Metastatic Breast Carcinoma in the Ovary (tissue), 3 donors: Measurements from ENCODE around the genes SMIM38 and LTO1.

DNA sequence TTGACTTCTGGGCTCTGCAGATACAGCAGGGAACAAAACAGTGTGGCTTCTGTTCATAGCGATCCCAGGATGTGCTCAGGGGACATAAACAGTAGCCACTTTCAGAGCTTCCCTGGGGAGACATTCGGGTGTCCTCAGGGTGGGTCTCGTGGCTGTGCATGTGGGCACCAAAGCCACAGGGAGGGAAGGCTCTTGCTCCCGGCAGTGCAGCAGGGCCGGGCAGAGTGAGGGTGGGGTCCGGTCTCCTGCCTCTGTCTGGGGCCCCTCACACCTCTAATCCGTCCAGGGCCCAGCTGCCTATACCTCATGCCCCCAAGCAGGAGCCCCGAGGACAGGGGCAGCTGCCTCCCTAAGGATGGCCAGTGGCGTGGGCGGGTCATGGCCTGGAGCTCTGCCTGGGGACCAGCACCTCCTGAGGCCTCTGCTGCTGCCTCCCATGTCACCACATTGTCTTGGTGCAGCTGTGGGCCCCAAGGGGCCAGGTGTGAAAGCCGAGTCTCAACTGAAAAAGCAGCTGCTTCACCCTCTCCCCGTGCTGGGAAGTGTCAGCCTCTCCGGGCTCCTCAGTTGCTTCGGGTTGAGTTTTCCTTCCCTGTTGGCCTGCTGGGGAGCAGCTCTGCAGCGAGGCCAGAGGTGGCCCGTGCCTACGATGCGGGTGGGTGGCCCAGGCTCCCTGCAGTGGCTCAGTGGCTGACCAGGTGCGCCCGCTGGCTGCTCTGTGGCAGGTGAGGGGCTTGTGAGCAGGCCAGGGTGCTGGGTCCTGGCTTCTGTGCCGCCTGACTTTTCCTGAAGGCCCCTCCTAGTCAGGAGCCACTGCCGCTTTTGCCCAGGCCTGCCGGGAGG, 3.9 kb downstream of the TPCN2 start:
- PRO-cap, 3 experiments: no peak in any of the 3 experiments

- PRO-cap, 3 experiments: no peak in any of the 3 experiments
These were observed 26.0 kb downstream of the TPCN2 start for GRCh38 chr11:69074756-69075103.

GRCh38 chr11:69080323-69081099, 31.8 kb downstream of the TPCN2 start:
- PRO-cap, 3 experiments: no peak in any of the 3 experiments

- PRO-cap, 3 experiments: no peak in any of the 3 experiments
These were observed 45.1 kb downstream of the TPCN2 start for GRCh38 chr11:69093699-69094358.

DNA sequence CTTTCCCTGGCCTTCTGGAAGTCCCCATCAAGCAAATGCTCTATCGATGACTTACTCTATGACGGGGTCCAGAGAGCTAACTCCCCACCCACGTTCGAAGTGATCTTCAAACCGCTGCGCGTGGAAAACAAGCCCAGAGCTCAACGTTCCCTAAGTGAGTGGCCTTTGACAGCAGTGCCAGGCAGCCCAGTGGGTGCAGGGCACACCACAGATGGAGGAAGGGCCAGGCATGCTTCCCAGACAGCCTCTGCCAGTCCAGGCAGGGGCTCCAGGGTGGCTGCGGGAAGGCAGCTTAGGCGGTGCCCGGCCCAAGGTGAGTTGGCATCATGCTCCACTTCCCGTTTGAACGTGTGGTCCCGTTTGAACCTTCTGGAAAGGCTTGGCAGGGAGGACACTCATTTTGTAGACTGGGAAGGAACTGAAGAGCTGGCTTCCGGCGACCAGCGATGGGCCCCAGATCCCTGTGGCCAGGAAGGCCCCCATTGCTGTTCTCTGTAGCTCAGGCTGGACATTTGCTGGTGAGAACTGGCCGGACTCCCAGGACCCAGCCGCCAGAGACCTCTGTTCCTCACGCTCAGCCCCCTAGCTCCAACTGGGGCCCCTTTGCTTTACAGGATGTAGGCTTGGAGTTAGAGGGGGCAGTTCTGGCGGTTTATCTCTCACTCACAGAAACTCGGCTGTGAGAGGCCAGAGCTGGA, at the start of gene SMIM38:
Gene SMIM38 (plus strand): TSS at position 134 of the 698 bp plus-strand sequence.
- PRO-cap, 3 experiments: no peak in any of the 3 experiments

DNA sequence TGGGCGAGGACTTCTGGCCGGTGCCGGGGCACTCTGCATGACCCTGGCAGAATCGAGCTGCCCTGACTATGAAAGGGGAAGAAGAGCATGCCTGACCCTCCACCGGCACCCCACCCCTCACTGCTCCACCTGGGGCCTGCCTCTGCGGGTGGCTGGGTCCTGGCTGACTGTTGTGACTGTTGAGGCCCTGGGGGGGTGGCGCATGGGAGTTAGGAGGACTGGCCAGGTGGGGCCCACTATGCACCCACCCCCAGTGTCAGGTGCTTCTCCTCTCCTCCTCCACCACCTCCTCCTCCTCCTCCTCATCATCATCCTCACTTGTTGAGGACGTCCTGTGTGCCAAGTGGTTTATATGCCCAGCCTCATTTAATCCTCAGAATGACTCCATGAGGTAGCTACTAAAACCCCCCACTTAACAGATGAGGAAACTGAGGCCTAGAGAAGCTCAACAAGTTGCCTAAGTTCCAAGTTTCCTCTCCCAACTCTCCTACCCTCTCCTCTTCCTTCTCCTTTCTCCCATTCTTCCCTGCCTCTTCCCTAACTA, 2.2 kb downstream of the MYEOV start:
- PRO-cap, 3 experiments: no peak in any of the 3 experiments

DNA sequence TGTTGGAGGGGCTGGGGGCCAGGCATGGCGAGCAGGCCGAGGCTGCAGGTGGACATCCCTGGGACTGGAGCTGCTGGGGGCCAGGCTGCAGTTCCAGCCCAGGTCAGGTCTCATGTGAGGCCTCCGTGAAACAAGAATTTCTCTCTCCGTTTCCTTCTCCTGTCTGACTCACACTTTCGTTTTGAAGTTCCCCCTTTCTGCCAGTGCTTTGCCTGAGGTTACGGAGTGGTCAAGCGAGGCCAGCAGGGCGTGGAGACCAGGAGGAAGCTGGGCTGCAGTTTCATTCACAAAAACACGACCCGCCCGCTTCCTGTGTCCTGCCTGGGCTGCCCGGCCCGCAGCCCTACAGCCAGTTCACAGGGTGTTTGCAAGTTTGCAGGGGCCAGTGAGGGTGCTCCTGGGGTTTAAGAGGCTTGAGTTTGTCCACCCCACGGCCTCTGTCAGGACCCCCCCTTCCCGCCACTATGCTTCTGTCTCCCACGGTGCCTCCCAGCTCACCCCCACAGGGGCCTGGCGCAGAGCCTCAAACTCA, 4.6 kb downstream of the MYEOV start:
- PRO-cap, 3 experiments: peak in 3 of 3 experiments; most common plus-strand start position 283 of the sequence (in 1); most common minus-strand start position 116 of the sequence (in 3)

DNA sequence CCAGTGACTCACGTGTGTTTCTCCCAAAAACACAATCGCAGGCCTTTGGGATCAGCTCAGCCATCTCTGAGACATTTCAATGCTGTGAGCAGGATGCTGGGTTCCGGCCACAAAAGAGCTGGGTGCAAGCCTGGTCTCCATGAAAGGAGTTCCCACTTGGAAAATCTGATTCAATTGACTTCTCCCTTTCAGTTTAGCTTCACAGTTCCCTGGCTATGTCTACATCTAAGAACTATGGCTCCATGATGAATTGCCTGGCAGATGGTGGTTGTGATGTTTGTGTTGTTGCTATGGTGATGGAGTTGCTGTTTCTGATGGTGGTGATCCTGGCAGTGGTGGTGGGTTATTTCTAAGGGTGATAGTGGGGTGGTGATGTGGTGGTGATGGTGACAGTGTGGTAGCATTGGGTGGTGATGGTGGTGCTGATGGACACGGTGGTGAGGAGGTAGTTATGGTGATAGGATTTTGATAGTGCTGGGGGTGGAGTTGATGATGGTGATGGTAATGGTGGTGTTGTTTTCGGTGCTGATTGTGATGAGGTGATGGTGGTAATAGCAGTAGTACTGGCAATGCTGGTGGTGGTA, 28.1 kb downstream of the MYEOV start:
- PRO-cap, 3 experiments: no peak in any of the 3 experiments

DNA sequence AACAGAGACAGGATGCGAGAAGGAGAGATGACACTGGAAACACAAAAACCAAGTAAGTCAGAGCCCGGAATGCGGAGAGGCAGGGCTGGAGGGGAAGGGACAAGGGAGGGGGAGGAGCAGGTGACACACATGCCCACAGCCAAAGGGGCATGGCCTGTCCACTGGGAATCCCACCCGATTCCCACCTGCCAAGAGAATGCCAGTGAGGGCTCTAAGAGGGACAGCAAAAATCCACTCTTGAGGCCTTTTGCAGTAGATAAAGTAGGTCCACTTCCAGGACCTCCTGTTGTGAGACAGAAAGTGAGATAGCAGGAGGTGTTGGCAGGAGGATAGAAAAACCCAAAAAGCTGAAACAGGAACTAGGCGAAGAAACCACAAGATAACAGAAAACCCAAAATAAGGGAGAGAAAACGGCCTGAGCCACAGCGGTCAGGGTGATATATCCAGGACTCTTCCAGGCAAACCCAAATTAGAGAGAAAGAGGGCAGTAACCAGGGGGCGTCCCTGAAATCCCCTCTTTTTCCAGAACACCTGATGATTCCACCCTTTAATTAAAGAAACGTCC, 107.7 kb downstream of the MYEOV start:
- PRO-cap, 3 experiments: no peak in any of the 3 experiments

- PRO-cap, 3 experiments: no peak in any of the 3 experiments
These were observed 122.7 kb downstream of the MYEOV start for GRCh38 chr11:69416552-69417143.

- PRO-cap, 3 experiments: no peak in any of the 3 experiments
These were observed 156.5 kb downstream of the MYEOV start for GRCh38 chr11:69450495-69450855.

DNA sequence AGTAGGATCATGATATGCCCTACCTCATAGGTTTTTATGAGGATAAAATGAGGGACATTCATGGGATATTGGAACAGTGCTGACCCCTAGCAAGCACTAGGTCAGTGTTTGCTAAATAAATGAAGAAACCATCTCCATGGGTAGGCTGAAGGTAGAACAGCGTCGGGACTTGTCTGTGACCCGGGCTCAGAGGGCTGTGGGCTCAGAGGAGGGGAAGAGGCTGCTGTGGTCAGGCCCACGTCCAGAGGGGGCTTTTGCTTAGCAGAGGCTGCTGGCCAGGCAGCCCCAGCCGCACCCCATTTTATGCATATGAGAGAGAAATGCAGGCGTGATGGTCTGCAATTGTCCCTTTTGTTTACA, 157.6 kb upstream of the CCND1 start:
- PRO-cap, 3 experiments: no peak in any of the 3 experiments

DNA sequence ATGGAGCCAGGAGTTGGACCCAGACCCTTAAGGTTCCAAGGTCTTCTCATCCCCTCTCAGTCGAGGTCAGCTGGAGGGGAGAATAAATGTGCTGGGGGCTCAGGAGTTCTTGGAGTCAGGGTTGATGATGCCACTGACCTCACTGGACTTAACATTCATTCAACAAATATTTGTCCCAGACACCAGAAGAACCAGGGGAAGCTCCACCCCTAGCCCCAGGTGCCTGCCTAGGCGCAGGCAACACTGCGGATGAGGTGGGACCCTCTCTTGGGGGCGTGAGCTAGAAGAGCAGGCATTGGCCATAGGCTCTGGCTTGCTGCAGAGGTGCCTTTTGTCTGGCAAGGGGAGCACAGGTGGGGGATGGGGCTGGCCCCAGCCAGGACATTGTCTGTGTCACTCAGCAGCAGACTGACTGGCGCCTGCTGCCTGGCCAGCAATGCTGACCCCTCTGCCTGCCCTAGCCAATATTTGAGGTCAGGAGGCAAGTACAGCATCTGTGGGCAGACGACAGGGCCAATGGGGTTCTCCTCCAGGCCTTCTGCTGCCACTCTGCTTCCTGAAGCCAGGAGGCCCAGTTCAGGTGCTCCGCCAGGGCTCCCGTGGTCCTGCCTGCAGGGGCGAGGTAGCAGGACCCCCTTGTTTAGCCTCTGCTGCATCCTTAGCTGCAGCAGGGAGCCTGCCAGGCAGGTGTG, 155.6 kb upstream of the CCND1 start:
- PRO-cap, 3 experiments: no peak in any of the 3 experiments

DNA sequence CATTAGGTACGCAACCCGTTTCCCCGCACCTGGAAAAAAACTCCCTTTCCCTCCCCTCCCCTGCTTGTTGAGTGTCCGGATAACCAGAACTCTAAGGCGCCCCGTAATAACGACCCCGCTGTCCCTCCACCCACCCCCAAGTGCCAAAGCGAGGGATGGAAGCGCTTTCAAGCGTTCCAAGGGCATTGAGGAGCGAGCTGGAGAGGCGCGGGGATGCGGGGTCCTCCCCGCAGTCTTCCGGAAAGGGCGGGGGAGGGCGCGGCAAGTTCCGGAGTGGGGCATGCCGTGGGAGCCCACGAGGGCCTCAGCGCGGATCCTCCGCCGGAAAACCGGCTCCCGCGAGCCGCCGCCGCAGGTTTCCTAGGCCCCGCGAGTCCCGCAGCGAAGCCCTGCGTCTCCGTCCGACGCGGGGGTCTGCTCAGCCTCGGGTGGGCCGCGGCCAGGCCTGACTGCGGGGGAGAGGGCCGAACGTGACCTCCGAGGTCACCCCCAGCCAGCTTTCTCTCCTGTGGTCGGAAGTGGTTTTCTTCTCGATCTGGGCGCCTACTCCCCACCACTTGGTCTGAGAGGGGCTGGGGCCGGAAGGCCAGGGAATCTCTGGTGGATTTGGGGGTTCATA, 3.9 kb upstream of the CCND1 start:
- PRO-cap, 3 experiments: peak in 2 of 3 experiments; most common plus-strand start position 264 of the sequence (in 2); most common minus-strand start position 237 of the sequence (in 2)

- PRO-cap, 3 experiments: peak in 2 of 3 experiments; most common plus-strand start chr11:69642189 (in 2); most common minus-strand start chr11:69641974 (in 2)
These were observed 967 bp downstream of the CCND1 start for GRCh38 chr11:69641820-69642425.

- PRO-cap, 3 experiments: peak in 1 of 3 experiments; most common plus-strand start chr11:69649102 (in 1)
These were observed 7.9 kb downstream of the CCND1 start for GRCh38 chr11:69648852-69649295.

GRCh38 chr11:69666101-69666593, 9.0 kb downstream of the LTO1 start:
- PRO-cap, 3 experiments: no peak in any of the 3 experiments

DNA sequence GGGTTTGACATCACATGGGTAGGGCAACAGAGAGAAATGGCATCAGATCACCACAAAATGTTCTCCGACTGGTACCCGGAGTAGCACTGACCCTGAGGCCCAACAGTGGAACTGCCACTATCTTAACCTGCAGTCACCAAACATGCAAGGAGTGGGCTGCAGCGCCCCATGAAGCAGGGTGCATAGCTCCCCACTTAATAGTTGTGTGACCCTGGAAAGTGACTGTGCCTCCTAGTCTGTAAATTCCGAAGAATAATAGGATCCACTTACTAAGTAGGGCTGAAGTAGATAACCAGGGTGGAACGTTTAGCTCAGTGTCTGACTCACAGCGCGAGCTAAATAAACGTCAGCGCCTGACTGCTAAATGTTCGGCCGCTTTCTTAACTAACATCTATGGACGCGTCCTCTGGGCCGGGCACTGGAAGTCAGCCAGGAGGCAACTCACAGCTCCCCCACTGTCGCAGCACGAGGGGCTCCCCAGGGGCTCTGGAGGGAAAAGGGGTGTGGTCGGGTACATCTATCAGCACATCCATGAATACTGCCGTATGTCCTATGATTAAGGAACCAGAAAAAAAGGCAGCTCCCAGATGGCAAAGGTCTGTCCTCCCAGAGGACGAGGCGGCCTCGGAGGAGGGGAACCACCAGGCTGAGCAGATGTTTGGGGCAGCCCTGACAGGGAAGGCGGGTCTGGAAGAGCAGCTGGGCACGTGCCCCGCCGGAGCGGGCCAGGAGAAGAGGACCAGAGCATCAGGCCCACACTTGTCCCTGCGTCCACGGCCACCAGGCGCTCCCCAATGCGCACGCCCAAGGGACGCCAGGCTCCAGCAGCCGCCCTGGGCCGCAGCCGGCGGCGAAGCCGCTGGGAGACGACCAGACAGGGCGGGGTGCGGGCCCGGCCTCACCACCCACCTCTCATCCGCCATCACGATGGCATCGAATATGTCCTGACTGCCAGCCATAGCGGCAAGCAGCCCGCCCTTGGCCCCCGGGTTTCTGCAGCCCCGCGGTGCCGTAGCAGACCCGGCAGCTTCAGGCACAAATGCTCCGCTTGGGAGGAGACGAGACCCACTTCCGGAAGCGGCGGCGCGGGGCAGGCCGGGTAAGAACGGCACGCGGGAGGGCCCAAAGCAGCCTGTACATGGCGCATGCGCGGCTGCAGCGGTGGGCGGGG, at the start of gene LTO1:
Gene LTO1 (minus strand): TSS at position 1,073 of the 1,171 bp plus-strand sequence.
- PRO-cap, 3 experiments: peak in 3 of 3 experiments; most common plus-strand start position 394 of the sequence (in 1); most common minus-strand start position 1,067 of the sequence (in 2)

GRCh38 chr11:69939503-69940557, 120.6 kb upstream of the FGF3 start:
- PRO-cap, 3 experiments: peak in 3 of 3 experiments; most common plus-strand start chr11:69939892 (in 2); most common minus-strand start chr11:69939789 (in 2)

GRCh38 chr11:69970820-69971350, 107.2 kb upstream of the ANO1 start:
- PRO-cap, 3 experiments: no peak in any of the 3 experiments